Aortic smooth muscle cell (primary cell): ENCODE data around the gene CENPK.

DNA sequence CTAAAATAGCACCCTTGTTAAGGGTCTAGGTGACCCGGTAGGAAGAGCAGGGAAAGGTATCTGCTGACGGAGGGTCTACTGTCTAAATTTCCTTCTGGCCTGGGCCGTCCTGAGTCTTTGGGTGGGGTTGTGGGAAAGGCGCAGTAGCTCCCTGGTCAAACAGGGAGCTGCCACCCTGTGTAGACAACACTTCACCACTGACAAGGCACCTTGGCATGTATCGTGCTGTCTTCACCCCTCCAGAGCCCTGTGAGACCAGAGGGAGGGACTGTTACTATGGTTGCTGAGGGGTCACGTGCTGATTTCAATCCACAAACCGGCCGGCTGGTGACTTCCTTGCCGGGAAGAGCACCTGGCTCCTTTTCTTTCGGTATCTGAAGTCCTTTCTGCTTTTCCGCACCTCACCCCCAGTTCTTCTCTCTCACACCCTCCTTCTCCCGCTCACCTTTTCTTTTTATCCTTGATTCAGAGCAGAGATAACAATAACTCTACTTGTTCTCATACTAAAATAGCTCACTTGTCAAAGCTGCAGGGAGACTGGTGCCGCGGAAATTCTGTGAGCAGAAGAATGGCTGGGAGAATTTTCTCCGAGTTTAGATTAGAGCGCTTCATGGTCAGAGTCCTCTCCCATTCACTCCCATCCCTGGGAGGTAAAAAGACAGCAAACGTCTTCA, 327.2 kb downstream of the ZSWIM6 start:
- RRBS: no CpG with 5 or more reads among the region's 17 CpGs

DNA sequence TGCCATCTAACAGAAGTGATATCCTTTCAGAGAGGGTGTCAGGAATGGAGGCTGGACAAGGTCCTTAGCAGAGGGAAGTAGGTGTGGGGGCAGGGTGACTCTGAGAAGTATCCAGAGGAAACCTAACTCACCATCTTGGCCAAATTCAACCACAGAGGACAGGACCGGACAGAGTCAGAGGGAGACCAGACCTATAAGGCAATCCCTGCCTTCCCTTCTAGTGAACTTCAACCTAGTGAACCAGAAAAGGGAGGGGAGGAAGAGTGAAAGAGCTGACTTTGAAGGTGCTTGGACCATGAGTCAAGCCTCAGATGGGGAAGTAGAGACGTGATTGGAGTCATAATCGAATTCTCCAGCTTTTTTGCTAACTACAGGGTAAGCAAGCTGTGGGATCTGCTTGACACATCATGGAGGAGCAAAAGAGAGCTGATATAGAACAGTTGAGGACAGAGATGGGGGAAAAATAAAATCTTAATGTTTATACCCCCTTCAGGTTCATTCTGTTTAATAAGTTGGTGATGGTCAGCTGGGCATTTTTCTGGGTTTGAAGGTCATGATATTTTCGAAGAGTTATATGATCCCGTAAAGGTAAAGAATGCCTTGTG, 18.7 kb upstream of the KIF2A start:
- RRBS: no CpG with 5 or more reads among the region's 5 CpGs

DNA sequence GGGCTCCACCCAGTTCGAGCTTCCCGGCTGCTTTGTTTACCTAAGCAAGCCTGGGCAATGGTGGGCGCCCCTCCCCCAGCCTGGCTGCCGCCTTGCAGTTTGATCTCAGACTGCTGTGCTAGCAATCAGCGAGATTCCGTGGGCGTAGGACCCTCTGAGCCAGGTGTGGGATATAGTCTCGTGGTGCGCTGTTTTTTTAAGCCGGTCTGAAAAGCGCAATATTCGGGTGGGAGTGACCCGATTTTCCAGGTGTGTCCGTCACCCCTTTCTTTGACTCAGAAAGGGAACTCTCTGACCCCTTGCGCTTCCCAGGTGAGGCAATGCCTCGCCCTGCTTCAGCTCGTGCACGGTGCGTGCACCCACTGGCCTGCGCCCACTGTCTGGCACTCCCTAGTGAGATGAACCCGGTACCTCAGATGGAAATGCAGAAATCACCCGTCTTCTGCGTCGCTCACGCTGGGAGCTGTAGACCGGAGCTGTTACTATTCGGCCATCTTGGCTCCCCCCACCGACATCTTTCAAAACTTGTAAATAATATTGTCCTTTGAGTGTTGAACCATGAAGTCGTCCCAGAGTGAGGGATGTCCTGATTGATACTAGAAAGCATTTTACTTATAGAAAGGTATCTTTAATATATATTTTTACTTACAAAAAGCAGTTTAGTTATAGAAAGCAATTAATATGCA, 24.4 kb downstream of the SHISAL2B start:
- RRBS: no CpG with 5 or more reads among the region's 29 CpGs

DNA sequence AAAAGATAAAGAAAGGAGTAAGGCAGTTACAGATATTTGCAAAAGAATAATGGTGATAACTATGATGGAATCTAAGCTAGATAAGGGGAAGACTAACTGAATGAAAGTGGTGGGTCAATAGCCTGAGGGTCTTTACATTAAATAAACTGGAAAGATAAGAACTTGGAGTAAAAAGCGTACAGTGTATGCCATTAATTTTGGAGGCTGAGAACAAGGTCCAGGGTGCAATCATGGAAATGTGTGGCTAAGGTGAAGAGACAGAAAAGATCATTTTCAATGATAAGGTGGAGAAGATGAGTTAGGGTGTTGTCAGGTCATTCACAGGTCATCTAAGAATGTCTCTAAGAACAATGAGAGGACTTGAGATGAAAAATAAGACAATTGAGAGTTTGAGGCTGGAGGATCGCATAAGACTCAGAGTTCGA, 37.6 kb downstream of the SREK1IP1 start:
- RRBS: no CpG with 5 or more reads among the region's 3 CpGs

DNA sequence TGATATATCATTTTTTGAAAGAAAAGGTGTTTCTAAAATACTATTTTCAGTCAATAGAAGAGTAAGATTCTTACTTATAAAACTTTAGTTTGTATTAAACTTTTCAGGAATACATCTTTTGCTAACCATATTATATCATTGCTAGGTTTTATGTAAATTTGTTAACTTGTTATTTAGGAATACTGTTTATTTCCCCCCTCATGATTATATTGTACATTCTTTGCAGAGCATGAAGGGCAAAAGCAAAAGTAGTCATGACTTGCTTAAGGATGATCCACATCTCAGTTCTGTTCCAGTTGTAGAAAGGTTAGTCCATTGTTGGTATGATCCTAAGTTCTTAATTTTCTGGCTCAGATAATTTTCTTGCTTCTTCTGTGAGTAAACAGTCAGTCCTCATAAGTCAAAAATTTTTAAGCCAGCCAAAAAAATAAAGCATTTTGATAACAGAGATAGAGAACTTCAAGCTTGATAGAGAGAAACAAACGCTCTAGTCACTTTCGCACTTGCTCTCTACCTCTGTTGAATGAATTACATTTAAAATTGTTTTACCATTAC, 31.4 kb downstream of the CWC27 start:
- RRBS: no CpG with 5 or more reads among the region's 2 CpGs

DNA sequence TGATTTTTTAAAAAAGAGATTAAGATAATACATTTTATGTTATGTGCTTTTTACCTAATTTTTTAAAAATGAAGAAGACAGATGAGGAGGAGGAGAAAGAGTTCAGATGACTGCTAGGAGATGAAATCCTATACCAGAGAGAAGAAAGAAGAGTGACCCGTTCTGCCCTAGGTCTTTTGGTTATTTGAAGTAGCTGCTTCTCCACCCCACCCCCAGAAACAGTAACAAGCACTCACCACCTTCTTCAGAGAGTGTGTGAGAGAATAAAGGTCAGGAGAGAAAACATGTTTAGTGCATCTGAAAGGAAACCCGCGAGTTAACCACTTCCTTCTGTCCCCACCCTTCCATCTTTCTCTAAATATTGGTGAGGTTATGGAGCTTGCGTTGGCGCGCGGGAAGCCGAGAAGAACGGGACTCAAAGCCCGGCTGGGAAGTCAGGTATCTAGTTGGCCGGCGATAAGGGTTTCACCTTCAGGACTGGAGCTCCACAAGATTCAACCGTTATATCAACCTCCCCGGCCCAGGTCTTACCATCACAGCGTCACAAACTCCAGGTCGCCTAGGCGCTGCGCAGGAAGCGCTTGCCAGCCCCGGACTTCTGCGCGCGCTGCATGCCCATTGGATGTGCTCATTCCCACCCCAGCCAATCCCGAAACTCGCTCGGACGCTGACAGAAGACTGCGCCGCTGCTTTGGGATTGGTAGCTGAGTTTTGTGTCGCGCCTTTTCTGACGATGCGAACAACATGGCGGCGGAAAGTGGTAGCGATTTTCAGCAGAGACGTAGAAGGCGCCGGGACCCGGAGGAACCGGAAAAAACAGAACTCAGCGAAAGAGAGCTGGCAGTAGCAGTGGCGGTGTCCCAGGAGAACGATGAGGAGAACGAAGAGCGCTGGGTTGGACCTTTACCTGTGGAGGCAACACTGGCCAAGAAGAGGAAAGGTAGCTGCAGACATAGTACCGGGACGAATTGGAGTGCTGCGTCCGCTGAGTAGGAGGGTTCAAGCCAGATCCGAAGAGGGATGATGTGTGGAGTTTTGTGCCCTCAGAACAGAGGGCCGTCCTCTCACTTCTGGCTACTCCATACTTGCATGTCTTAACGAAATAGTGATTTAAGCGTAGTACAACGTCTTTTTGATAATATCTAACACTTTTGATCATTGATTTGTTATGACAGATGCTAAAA, at the start of gene CENPK:
Gene CENPK, minus strand, starts transcription at position 602 of the 1,184 bp plus-strand sequence.
- RRBS: 3% methylated on average over 6 of the region's 55 CpGs

DNA sequence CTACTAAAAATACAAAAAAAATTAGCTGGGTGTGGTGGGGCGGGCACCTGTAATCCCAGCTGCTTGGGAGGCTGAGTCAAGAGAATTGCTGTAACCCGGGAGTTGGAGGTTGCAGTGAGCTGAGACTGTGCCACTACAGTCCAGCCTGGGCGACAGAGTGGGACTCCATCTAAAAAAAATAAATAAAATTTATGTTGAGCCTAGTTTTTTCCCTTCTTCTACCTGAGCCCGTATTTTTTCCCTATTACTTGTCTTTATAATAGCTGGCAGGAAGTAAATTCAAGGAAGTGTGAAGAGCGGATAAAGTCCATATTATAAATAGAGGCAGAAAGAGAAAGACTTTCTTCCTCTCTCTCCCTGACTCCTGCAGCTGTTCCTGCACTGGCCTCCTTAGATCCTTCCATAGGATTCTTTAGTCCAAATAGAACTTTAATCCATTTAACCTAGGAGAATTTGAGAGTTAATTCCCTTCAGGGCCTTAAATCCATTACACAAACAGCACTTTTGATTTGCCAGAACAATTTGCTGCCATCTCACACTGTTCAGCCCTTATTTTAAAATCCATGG, 10.3 kb upstream of the ERBIN start:
- RRBS: no CpG with 5 or more reads among the region's 5 CpGs

- RRBS: no CpG with 5 or more reads among the region's 3 CpGs
Observed at GRCh38 chr5:65967092-65967550, 40.7 kb downstream of the ERBIN start.

DNA sequence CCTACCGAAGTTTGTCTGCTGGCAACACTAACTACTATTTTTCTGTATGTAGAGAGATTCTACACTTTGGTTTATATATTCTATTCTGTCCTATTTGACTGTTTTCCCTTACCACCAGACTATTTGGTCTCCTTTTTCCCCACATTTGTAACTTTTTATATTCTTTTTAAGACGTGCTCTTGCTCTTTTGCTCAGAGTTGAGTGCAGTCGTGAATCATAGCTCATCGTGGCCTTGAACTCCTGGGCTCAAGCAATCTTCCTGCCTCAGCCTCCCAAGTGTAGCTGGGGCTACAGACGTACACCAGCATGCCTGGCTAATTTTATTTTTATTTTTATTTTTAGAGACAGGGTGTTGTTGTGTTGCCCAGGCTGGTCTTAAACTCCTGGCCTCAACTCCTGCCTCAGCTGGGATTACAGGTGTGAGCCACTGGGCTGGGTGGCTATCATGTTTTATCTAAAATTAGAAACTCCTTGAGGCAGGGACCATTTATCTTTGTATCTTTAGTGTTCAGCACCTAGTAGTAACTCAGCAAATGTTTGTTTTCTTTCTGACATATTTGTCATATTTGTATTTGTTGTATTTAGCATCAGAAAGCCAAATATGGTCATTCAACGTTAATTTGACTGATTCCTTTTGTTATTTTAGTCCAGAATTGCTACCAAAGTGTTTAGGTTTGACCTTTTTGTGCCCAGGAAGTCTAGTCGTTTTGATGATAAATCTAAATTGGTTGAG, 44.2 kb downstream of the ERBIN start:
- RRBS: no CpG with 5 or more reads among the region's 7 CpGs

- RRBS: no CpG with 5 or more reads among the region's 2 CpGs
Observed at GRCh38 chr5:66078205-66078988, 65.7 kb upstream of the SREK1 start.

DNA sequence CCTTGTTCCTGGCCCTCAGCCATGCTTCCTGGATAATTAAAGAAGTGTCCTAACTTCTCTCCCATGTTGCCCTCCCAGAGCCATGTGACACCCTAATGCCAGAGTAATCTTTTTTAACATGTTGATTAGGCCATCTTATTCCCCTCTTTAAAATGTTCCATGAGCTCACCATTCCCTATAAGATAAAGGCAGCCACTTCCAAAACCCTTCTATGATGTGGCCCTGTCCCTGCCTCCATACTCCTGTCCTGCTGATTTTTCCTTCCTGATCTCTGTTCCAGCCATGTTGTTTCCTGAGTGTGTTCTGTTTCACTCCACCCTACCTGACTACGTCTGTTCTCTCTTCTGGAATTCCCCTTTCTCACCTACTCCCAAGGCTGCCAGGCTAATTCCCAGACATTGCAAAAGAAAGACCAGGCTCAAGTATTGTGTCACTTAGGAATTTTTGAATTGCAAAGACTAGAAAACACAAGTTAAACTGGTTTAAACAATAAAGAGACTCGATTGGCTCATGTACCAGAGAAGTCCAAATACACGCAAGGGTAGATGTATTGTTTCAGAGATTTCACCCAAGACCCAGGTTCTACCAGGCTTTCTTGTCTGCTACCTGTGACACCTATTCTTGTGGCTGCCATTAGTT, 295.3 kb downstream of the MAST4 start:
- RRBS: no CpG with 5 or more reads among the region's 3 CpGs

GRCh38 chr5:67014926-67016135, 181.3 kb downstream of the CD180 start:
- RRBS: no CpG with 5 or more reads among the region's 10 CpGs

DNA sequence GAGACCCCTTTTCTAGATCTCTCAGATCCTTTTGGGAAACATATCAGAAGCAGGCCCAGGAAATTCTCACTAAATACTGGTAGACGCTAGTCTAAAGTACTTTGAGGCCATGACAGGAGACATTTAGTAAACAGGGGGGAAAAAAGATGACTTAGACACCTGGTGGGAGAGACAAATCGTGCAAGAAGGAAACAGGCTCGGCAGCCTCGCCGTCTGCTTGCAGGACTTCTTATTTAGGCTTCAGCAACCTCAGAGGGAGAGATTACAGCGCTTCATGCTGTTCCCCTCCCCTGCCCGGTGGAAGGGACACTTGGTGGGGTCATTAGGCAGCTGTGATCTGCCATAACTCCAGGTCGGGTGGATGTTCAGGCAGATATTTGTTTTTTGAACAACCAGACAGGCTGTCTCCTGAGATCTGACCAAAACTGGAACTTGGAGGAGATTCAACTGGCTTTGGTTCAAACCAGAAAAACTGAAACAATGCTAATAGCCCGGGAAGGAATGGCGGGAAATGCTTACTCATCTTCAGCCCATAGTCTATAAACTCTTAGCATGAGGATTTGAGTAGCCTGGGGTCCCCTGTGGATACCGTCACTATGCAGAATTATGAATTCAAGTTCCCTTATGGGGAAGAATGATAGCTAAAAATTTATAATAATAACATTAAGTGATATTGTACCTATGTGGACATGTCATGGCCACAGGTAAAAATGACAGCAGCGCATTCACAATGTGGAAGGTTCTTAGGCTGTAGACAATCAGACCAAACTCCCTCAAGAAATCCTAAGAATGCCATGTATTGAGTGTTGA, 38.2 kb upstream of the CD180 start:
- RRBS: no CpG with 5 or more reads among the region's 12 CpGs

DNA sequence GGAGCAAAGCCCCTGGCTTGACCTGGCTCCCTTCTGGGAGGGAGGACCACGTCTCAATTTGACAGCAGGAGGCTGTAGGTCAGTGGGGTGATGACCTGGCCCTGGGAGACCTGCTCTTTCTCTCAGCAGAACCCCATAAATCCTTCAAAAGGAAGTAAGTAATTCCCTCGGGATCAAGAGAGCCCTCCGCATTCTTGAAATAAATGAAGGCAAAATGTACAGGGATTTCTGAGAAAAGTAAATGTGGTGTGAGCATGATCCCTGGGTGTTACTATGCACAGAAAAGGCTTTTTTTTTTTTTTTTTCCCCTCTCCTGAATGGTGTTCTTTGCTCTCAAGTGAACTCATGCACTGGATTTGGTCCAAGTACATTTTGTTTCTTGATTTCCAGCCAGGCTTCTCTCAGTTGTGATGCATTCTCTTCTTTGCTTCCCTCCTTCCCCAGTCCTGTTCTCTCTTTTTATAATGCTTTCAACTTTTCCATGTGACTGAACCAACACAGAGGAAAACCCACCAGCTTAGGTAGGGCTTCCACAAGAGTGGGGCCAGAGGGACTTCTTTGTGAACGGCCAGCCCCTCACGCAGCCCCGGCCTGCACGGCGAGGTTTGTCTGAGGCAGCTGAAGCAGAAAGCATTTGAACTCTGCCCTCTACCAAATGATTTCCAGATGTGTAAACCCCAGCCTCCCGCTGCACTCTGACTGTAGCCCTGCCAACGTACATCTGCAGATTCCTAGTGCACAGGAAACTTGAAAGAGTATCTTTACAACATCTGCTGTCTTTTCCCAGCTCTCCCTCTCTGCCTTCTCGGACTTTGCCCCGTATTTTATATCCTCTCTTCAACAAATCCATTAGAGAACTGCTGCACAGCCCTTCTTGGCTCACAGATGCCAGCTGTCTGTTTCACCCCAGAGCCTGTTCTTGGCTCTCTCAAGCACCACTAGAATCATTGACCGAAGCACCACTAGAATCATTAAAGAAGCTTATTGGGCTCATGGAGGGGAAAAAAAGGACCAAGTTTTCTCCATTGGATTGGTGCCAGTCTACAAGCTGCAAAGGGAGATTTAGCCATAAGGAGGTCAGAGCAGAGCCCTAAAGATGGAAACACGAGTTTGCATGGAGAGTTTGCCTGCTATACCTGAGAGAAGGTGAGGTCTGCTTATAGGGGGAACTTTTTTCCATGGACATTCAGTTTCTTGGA, 71.8 kb upstream of the CD180 start:
- RRBS: no CpG with 5 or more reads among the region's 14 CpGs

- RRBS: no CpG with 5 or more reads among the region's 6 CpGs
Observed at GRCh38 chr5:67490573-67490805, 293.9 kb upstream of the CD180 start.

- RRBS: no CpG with 5 or more reads among the region's 6 CpGs
Observed at GRCh38 chr5:68041905-68042417, 173.6 kb upstream of the PIK3R1 start.

GRCh38 chr5:68289017-68289224, 73.4 kb downstream of the PIK3R1 start:
- RRBS: no CpG with 5 or more reads among the region's 6 CpGs

DNA sequence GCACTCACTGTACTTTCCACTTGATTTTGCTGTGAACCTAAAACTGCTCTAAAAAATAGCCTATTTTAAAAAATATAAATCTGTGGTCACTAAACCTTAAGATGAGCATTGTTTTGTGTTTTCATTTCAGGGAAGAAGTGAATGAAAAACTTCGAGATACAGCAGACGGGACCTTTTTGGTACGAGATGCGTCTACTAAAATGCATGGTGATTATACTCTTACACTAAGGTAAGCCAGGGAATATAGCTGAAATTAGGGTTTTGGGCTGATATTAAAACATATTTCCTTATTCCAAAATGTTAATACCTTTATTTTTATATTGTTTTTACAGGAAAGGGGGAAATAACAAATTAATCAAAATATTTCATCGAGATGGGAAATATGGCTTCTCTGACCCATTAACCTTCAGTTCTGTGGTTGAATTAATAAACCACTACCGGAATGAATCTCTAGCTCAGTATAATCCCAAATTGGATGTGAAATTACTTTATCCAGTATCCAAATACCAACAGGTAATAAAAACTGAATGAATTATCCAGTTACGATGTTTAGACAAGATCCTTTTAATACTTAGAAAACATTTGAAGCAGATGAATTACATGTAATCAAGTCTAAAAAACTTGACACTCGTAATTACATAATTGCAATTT, 77.5 kb downstream of the PIK3R1 start:
- RRBS: no CpG with 5 or more reads among the region's 8 CpGs

DNA sequence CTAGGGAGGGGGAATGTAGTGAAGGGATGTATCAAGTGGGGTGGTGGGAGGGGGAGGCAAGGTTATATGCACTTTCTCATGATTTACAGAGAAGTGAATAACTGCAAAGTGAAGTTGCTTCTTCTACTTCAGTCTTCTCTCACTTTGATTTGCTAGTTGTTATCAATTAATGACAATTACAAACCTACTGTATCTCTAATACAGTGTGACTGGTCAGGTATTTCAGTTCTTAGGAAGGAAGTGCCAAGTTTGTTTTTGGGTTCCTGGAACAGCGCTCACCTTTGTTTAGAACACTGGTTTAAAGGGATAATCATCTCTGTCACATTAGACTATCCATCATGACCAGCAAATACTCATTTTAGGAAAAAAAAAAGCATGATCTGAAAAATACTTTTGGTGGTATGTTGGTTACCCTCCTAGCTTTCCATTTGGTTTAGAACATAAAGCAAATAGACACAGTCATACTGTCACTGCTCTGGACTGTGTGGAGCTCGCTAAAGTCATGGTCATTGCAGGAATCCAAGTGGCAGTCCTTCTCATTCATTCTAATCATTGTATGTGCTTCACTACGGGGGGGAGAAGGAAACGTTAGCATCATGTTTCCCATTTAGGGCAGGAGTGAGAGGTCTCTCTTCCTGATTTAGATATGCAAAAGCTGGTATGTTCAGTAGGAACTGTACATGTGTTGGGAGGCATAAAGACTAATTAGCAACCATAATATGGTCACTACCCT, 83.5 kb downstream of the PIK3R1 start:
- RRBS: no CpG with 5 or more reads among the region's 4 CpGs

DNA sequence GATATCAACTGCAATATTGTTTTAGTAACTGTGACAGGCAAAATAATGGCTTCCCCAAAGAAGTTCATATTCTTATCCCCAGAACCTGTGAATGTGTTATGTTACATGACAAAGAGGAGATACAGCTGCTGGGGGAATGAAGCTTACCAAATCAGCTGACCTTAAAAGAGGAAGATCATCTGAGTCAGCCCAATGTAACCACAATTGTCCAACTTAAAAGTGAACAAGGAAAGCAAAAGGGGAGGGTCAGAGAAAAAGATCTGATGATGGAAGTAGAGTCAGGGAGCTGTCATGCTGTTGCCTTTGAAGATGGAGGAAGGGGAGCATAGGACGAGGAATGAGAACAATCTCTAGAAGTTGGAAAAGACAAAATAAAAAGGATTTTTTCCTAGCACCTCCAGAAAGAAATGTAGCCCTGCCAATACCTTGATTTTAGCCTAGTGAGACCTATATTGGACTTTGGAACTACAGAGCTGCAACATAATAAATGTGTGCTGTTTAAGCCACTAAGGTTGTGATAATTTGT, 115.7 kb downstream of the PIK3R1 start:
- RRBS: no CpG with 5 or more reads among the region's 1 CpG